Right lobe of liver (tissue), 4 donors: ENCODE measurements around the genes TSKS, VRK3, ZNF473, NR1H2, ACP4 and KLK8.

DNA sequence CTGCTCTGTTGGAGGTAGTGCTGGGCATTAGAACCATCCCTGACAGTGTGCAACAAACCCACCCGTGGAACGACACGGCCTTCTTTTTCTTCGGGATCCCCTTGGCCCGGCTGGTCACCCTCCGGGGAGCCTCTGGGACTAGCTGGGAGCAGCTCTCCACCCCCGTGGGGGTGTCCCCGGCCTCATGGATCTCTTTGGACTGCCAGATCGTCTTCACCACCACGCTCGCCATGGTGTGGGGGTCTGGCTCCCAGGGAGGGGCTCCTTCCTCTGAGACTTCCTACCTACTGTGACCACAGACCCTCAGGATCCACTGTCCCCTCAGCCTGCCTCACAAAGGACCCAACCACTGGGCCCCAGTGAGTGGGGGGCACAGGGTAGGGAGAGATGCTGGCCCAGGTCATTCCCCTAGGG is at the start of gene TSKS:
TSKS (minus strand) TSS at position 291 of the 414 bp plus-strand sequence.
- PRO-cap, 4 experiments = no peak in any of the 4 experiments
- RAMPAGE, long total RNA, 2 experiments = no peak in any of the 2 experiments

- PRO-cap, 4 experiments = no peak in any of the 4 experiments
- RAMPAGE, long total RNA, 2 experiments = no peak in any of the 2 experiments
Measured at GRCh38 chr19:49806748-49807883, 6.0 kb downstream of the FUZ start.

DNA sequence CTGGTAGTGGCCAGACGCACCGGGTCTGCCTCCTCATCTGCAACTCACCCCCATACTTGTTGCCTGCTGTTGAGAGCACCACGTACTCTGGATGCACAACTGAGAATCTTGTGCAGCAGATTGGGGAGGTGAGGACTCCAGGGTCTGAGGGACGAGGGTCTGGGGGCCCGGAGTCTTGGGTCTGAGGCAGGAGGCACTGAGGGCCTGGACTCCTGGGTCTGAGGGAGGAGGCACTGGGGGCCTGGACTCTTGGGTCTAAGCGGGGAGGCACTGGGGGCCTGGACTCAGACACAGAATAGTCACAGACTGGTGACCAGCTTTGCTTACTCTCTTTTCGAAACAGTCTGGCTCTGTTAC is 10.9 kb downstream of the MED25 start:
- PRO-cap, 4 experiments = no peak in any of the 4 experiments
- RAMPAGE, long total RNA, 2 experiments = no peak in any of the 2 experiments

- PRO-cap, 4 experiments = no peak in any of the 4 experiments
- RAMPAGE, long total RNA, 2 experiments = no peak in any of the 2 experiments
Measured at GRCh38 chr19:49857650-49858007, 9.7 kb downstream of the PNKP start.

DNA sequence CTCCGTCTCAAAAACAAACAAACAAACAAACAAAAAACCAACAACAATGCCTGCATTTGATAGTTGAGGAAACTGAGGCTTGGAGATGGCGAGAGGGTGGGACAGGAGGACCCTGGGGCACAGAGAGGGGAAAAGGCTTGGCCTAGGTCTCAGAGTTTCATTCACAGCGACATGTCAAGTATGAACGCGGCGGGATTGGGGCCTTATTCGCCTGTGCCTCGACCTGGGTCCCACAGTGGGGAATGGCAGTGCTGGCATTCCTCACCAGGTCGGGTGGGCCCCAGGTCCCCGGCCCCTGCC is 2.1 kb upstream of the IL4I1 start:
- PRO-cap, 4 experiments = peak in 1 of 4 experiments; most common plus-strand start position 189 of the sequence (in 1)
- RAMPAGE, long total RNA, 2 experiments = no peak in any of the 2 experiments

DNA sequence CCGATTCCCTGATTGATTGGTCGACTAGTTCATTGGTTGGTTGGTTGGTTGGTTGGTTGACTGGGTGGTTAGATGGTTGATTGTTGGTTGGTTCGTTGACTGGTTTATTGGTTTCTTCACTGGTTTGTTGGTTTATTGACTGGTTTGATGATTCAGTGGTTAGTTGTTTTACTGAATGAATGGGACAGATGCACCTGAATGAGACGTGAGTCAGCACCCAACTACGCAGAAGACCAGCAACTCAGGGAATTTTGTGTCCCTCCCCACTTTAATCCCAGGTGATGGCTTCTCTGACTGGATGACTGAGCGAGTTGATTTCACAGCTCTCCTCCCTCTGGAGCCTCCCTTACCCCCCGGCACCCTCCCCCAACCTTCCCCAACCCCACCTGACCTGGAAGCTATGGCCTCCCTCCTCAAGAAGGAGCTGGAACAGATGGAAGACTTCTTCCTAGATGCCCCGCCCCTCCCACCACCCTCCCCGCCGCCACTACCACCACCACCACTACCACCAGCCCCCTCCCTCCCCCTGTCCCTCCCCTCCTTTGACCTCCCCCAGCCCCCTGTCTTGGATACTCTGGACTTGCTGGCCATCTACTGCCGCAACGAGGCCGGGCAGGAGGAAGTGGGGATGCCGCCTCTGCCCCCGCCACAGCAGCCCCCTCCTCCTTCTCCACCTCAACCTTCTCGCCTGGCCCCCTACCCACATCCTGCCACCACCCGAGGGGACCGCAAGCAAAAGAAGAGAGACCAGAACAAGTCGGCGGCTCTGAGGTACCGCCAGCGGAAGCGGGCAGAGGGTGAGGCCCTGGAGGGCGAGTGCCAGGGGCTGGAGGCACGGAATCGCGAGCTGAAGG is 3.1 kb upstream of the NUP62 start:
- PRO-cap, 4 experiments = no peak in any of the 4 experiments
- RAMPAGE, long total RNA, 2 experiments = no peak in any of the 2 experiments

GRCh38 chr19:50015831-50016147 is 9.4 kb downstream of the VRK3 start:
- PRO-cap, 4 experiments = no peak in any of the 4 experiments
- RAMPAGE, long total RNA, 2 experiments = no peak in any of the 2 experiments

DNA sequence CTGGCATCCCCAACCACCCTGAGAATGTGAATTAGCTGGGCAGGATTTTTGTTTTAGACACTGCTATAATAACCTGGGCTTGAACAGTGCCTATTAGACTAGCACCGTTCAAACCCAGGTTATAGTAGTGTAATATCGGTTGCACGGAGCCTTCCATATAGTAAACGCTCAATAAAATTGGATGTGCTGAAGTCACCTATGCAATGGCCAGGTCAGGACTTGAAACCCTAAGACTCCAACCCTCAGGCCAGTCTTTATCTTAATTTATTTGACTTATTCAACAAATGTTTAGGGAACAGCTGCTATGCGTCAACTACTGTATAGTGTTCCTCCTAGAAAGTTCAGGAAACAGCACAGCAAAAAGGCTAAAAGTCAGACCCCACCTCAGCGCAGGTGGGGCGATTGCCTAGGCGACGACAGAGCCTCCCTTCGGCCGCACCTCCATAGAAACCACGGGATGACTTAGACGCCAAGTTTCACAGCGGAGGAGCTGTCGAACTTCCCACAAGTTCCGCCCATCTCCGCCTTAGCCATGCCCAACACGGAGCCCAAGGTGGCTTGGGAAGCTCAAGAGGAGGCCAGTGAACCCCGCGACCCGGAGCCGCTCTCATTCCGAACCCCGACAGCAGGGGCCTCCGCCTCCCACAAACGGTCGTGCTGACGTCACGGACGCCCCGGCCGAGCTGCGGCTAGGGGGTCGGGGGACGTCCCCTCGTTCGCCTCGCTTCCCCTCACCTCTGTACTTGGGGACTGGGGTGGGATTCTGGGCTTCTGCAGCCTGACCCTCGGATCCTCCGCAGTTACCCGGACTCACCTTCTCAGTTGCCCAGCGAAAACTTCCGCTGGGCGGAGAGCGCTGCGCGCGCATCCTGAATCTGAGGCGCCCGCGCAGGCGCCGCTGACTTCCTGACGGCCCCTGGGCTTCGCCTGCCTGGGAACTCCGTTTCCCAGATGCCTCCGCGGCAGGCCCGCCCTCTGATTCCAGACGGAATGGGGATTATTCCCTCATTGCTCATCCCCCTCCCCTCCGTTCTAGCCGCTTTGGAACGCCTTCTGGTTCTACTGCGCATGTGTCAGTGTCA is at the start of gene VRK3:
VRK3 (minus strand) TSS at position 841 of the 1,082 bp plus-strand sequence.
- PRO-cap, 4 experiments = peak in 4 of 4 experiments; most common minus-strand start position 855 of the sequence (in 3)
- RAMPAGE, long total RNA, 2 experiments = start-site peak on the minus strand in 2 of 2 experiments, centred at positions 830 to 832 of the sequence, 431 to 1,059 reads per replicate

GRCh38 chr19:50025614-50026445 is at the start of gene ZNF473:
TSS of gene ZNF473 (plus strand) at chr19:50026005.
- PRO-cap, 4 experiments = peak in 4 of 4 experiments; most common plus-strand start chr19:50025725 (in 3); most common minus-strand start chr19:50025877 (in 4)
- RAMPAGE, long total RNA, 2 experiments = start-site peak on the plus strand in 2 of 2 experiments, at chr19:50025991-50026025 at its widest, 37 to 83 reads per replicate

DNA sequence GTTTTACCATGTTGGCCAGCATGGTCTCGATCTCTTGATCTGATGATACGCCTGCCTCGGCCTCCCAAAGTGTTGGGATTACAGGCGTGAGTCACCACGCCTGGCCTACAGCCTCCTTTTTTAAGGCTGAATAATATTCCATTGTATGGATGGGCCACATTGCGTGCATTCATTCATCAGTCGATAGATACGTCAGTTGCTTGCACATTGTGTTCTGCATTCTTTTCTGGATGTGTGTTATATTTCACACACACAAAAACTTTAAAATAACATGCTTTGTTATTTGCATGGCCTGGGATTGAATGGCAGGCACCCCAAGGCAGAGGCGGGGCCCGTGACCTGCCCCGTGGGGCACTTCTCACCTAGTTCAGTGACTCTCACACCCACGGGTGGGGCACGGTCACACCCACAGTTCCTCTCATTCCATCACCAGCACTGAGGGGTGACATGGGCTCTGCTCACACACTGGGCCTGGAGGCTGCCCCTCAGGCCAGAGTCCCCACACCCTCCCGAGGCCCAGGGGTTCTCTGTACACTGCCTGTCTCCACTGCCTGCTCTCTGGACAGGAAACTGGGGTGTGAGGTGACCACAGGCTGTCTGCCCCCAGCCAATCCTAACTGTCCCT is 5.7 kb upstream of the IZUMO2 start:
- PRO-cap, 4 experiments = no peak in any of the 4 experiments
- RAMPAGE, long total RNA, 2 experiments = no peak in any of the 2 experiments

- PRO-cap, 4 experiments = no peak in any of the 4 experiments
- RAMPAGE, long total RNA, 2 experiments = no peak in any of the 2 experiments
Measured at GRCh38 chr19:50169832-50170108, 6.7 kb upstream of the IZUMO2 start.

DNA sequence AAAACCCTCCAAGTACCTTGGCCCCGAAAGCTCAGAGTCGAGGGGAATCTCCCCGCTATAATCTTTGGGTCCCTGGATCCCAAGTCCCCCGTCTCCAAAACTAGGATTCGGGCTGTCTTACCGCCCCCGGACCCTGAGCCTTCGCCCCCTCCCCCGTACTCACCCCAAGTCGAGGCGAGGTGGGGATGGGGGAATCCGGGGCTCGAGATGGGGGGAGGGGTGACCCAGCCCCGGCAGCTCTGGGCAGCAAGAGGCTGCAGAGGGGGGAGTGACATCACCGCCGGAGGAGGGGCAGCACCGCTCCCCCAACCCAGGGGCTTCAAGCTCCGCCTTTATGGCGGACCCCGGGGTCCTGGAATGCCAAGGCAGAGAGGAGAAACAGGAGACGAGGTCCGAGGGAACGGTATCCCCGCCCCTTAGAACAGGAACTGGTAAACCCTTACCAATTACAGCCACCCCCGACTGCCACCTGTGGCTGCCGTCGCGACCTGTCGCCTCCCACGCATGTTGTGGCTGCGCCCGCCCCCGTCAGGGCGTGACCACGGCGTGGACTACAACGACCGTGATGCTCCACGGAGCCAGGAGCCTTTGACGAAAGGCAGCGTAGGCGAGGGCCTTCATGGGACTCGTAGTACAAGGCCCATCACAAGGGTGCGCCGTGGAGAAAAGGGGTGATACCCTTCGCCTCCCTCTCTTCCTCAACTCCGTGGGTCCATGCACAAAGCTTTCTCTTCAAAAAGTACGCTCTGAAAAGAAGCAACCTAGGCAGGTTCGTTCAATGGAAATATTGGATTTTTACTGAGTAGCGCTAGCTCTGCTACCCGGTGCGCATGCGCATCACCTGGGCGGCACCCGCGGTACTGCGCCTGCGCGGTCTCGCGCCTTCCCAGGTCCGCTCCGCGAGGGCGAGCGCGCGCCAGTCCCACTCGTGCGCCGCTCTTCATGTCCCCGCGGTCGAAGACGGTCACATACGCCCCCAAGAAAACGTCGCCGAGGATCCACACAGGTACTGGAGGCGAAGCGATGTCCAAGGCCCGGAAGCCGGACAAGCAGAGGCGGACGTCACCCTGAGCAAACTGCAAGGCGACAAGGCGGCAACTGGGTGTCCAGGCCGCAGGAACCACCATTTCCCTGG is 4.2 kb upstream of the KCNC3 start:
- PRO-cap, 4 experiments = peak in 4 of 4 experiments; most common plus-strand start position 889 of the sequence (in 4); most common minus-strand start position 490 of the sequence (in 1)
- RAMPAGE, long total RNA, 2 experiments = start-site peak on the plus strand in 2 of 2 experiments, centred at positions 885 to 896 of the sequence, 14 reads per replicate

GRCh38 chr19:50375994-50376616 is at the start of gene NR1H2:
TSS of gene NR1H2 (plus strand) at chr19:50376457.
- PRO-cap, 4 experiments = peak in 4 of 4 experiments; most common plus-strand start chr19:50376457 (in 4); most common minus-strand start chr19:50376335 (in 2)
- RAMPAGE, long total RNA, 2 experiments = start-site peak on the plus strand in 2 of 2 experiments, at chr19:50376459-50376505 at its widest, 515 to 1,302 reads per replicate

DNA sequence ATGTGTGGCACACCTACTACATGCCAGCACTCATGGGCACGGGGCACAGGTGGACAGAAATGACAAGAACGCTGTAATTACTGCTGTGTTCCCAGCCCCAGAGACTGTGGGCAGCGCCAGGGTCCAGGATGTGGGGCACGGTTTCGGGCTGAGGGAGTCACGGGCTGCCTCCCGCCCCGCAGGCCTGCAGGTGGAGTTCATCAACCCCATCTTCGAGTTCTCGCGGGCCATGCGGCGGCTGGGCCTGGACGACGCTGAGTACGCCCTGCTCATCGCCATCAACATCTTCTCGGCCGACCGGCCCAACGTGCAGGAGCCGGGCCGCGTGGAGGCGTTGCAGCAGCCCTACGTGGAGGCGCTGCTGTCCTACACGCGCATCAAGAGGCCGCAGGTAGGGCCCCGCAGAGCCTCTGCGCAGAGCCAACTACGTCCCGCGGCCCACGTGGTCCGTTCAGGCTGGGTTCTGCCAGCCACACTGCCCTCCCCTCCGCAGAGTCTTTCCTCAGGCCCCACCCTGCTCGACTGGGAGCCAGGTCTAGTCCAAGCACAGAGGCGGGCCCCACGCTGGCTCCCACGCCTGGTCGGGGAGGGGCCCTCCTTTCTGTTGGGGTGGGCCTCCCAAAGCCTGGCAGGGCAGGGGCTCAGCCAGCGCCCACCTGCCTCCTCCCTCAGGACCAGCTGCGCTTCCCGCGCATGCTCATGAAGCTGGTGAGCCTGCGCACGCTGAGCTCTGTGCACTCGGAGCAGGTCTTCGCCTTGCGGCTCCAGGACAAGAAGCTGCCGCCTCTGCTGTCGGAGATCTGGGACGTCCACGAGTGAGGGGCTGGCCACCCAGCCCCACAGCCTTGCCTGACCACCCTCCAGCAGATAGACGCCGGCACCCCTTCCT is 2.1 kb upstream of the POLD1 start:
- PRO-cap, 4 experiments = no peak in any of the 4 experiments
- RAMPAGE, long total RNA, 2 experiments = no peak in any of the 2 experiments

- PRO-cap, 4 experiments = peak in 2 of 4 experiments; most common plus-strand start chr19:50490909 (in 1)
- RAMPAGE, long total RNA, 2 experiments = no peak in any of the 2 experiments
Measured at GRCh38 chr19:50490824-50491952, 14.5 kb upstream of the GARIN5A start.

- PRO-cap, 4 experiments = no peak in any of the 4 experiments
- RAMPAGE, long total RNA, 2 experiments = no peak in any of the 2 experiments
Measured at GRCh38 chr19:50605937-50606300, 33.8 kb downstream of the SYT3 start.

DNA sequence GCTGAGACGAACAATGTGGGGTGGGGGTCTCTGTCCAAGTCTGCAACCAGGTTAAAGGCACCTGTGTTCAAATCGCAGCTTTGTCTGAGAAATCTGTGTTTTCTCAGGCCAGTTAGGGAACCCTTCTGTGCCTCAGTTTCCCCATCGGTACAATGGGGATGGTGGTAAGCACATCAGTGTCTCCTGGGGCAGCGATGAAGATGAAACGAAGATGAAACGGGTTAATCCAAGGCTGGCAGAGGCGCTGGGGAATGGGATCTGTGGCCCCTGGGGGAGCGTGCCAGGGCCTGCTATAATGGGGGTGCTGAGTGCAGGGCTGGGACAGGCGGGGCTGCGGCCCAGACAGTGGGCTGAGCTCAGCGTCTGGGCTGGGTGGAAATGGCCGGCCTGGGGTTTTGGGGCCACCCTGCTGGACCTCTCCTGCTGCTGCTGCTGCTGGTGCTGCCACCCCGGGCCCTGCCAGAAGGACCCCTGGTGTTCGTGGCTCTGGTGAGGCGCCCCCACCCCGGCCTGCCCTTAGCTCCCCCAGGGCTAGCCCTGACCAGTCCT is at the start of gene ACP4:
ACP4 (plus strand) TSS at position 379 of the 549 bp plus-strand sequence.
- PRO-cap, 4 experiments = no peak in any of the 4 experiments
- RAMPAGE, long total RNA, 2 experiments = no peak in any of the 2 experiments

DNA sequence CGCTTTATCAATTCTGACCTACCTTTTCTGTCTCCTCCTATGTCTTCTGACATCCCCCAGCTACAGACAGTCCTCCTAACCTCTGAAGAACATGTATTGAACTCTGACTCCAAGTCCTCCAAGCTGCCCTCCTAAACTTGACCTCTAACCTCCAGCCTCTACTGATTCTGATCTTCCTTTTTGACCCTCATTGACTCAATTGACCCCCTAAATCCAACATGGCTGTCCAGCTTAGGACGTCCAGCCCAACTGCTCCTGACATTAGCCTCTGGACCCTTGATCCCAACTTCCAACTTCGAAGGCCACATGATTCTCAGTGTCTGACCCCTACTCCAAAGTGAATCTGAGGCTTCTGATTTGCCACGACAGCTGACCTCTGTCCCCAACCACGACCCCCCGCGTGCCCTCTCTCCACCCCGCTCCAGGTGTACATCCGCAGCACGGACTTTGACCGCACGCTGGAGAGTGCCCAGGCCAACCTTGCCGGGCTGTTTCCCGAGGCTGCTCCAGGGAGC is 1.1 kb downstream of the ACP4 start:
- PRO-cap, 4 experiments = no peak in any of the 4 experiments
- RAMPAGE, long total RNA, 2 experiments = no peak in any of the 2 experiments

DNA sequence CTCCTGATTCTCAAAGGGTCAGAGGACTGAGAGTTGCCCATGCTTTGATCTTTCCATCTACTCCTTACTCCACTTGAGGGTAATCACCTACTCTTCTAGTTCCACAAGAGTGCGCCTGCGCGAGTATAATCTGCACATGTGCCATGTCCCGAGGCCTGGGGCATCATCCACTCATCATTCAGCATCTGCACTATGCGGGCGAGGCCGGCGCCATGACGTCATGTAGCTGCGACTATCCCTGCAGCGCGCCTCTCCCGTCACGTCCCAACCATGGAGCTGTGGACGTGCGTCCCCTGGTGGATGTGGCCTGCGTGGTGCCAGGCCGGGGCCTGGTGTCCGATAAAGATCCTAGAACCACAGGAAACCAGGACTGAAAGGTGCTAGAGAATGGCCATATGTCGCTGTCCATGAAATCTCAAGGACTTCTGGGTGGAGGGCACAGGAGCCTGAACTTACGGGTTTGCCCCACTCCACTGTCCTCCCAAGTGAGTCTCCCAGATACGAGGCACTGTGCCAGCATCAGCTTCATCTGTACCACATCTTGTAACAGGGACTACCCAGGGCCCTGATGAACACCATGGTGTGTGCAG is 2.8 kb upstream of the KLK2 start:
- PRO-cap, 4 experiments = no peak in any of the 4 experiments
- RAMPAGE, long total RNA, 2 experiments = no peak in any of the 2 experiments

DNA sequence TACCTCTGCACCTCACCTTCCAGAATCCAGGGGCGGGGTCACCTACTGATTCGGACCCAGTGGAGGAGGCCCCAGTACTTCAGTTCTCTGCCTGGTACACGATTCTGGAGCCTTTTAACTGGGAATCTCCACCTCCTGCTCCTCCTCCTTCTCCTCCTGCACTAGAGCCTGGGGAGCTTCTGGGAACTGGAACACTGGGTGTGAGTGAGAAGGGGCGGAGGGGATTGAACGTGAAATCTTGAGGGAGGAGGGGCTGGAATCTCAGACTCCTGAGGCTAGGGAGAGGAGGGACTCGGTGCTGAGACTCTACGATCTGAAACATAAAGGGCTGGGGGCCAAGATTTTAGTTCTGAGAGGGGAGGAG is at the start of gene KLK8:
KLK8 (minus strand) TSS at position 89 of the 364 bp plus-strand sequence.
- PRO-cap, 4 experiments = no peak in any of the 4 experiments
- RAMPAGE, long total RNA, 2 experiments = no peak in any of the 2 experiments